Neutrophil (primary cell): ENCODE measurements around the genes NEK3 and PRR20B.

DNA sequence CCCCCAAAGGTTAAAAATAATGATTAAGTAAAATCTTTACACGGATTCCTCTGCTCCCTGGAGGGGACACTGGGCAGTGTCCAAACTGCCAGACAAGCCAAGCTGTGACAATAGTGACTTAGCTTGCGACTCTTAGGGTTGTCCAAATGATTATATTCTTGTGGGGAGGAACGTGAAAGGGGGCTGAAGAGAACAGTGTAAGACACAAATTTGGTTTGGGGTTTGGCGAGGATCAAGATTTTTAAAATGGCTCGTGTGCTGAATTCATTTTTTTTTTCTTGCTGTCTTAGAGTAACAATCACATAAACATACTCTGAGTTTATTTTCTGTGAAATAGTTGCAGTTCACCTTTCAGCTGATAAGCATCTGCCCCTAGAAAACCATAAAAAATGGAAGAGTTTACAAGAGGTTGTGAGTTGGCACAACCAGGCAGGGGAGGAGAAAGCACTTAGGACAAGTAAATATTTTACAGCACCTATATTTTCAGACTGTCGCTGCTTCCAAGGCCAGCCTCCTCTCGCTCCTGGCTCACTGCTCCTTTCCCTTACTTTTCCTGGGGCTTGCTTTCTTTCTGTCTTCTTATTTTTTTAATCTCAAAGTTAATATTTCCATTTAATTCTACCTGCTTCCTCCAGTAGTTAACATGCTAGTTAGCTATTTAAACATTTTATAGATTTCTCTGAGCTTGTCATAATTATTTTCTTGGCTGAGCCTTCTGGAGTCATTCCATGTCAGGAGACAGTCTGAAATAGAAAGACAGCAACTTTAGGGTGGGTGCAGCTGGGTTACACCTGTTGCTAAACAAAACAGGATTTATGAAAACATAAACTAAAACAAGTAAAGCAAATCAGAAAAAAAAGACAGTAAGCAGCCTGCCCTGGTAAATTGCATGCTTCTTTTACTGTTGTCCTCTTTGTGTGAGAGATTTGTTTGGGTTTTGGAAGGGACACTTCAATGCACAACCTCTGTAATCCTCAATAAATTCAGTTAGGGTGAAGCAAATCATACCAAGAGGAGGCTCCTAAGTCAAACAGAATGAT lies 330.2 kb downstream of the DLEU7 start:
- PRO-cap = no peak

DNA sequence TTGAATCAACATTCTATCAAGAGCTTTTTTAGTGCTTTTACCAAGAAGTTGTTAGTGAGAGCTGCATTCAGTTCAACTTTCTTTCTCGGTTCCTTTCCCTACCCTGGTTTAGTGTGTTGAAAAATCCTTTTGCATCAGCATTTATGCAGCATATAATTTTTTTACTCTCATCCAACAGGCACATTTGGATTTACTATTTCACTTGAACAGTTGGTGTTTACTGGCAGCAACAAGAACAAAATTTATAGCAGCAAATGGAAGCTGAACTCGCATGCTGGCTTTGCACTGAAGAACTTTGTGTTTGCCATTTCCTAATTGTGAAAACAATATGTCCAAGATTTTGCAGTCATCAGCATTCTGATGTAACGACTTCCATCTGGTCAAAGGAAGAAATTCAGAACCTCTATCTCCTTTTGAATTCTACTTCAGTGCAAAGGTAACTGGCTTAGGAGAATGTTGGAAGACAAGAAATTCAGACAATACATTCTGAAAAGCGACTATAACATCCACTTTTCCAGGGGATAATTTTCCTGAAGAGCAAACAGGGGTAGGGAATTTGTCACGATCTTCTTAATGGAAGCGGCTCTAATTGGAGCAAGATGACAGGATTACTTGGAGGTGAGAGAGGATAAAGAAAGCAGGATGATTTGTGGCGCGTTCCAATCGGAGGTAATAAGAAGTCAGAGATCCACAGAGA lies 131.0 kb downstream of the DLEU7 start:
- PRO-cap = no peak

GRCh38 chr13:50990300-50991338 lies 81.0 kb downstream of the RNASEH2B start:
- PRO-cap = no peak

- PRO-cap = no peak
These were observed 44.6 kb downstream of the C13orf42 start for GRCh38 chr13:51066412-51066881.

DNA sequence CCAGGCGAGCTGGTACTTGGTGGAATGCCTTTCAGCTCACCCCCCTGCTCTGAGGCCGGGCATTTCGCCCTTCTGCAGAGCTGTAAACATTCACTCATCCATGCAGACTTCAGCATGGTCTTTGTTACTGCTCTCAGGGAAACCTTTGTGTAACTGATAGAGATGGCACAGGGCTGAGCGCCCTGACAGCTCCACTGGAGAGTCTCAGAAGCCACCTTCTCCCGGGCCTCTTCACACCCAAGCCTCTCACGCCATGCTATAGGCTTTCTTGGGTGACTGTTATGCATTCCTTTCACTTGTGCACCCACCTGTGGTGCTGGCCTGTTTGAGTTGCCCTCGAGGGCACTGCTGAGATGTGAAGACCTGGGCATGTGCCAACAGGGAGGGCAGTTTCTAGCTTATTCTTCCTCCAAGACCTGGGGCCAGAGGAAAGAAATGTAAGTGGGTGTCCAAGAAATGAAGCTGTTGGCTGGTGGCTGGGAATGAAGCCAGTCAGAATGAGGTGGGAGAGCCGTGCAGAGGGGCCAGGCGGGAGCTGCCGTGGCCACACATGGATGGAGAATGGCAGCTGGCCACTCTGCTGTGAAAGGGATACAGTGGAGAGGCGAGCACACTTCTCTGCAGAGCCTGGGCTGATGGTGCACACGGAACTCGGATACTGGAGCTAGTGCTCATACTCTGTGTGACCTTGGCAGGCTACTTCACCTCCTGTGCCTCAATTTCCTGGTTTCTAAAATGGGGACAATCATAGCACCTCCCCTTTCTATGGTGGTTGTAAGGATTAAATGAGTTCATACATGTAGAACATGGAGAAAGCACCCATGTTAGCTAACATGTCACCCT lies 24.7 kb downstream of the FAM124A start:
- PRO-cap = no peak

DNA sequence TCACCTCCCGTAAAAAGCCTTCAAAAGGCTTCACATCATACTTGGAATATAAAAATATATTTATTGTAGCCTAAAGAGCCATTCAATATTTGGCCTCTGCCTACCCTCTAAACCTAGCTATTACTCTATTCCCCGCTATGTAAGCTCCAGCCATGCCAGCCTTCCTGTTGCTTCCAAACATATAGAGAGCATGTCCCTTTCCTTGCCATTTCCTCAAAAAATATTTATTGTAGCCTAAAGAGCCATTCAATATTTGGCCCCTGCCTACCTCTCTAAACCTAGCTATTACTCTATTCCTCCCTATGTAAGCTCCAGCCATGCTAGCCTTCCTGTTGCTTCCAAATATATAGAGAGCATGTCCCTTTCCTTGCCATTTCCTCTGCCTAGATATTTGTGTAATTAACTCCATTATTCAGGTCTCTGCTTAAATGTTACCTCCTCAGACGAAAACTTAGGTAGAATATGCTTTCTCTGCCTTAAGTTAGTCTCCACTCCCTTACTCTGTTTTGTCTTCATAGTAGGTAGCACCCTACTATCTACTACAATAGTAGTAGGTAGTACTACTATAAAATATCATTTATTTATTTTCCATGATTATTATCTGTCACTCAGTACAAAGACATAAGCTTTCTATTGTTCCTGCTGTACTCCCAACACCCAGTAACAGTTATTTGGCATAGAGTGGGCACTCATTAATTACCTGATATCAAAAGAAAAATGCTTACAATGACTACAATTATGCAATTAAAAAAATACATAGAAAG lies 52.9 kb downstream of the SERPINE3 start:
- PRO-cap = no peak

DNA sequence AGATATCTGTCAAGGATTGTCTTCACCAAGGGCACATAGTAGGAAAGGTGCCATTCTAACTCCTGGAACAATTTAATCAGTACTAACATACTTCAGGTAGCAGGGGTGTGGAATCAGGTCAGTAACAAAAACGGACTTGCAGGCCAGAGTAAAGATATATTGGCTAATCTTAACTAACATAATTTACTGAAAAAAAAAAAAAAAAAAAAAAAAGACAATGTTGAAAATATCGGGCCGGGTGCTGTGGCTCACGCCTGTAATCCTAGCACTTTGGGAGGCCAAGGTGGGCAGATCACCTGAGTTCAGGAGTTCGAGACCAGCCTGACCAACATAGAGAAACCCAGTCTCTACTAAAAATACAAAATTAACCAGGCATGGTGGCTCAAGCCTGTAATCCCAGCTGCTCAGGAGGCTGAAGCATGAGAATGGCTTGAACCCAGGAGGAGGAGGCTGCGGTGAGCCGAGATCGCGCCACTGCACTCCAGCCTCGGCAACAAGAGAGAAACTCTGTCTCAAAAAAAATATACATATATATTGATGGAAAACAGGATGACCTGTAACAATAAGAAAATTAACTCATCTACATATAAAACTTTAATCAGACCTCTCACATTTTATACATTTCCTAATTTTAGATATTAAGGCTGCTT lies 5.2 kb downstream of the INTS6 start:
- PRO-cap = no peak

DNA sequence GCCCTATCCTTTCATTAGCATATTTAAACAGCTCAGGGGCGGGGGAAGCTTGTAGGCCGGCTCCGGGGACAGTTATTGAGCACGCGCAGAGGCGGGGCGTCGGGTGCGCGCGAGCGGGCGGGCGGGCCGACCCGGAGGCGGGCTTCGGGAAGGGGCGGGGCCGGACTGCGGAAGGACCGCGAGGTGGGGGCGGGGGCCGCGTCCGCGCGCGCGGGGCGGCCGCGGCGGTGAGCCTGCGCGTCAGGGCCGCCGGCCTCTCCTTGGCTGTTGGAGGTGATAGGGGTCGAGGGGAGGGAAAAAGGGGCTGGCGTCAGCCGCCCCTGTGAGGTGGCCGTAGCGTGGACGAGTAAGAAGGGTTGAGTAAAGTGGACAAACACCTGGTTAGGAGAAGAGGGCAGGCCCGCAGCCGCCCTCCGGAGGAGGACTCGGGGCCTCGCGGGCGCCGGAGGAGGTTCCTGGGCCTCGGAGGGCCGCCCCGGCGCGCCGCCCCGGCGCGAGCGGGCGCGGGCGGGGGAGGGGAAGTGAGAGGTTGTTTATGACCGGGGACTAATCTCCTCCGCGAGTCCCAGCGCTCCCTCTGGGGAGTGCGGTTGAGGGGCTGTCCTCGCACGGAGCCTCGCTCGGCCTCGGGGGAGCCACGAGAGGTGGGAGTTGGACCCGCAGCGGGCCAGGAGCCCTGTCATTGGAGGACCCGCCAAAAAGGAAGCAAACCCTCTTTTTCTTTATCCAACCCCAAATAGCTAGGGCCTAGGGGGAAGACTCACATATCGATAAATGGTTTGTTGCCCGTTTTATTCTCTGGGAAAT lies 513 bp upstream of the INTS6 start:
- PRO-cap = bidirectional peak, plus-strand start at position 201 of the sequence, minus-strand start outside the sequence

DNA sequence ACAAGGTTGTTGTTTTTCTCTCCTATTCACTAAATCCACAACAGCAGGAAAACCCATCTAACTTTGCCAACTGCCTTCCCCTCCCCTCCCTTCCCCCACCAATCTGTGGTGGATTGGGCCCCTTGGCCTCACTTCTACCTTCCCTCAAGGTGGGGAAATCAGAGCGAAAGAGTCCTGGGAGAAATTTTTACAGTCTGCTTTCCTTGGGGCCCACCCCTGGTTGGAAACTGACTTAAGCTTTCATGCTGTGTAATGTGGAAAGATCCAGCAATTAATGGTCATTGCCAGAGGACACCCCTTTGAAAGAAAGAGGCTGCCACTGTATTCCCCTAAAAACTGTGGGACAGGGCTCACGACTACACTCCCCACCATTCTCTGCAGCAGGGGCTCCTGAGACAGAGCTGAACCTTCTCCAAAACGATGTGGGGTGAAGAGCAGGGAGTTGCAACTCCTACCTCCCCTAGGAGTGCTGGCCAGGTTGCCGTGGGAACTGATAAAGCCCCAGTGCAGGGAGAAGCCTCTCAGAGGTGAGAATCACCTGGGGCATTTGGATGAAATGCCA lies 1.2 kb downstream of the DHRS12 start:
- PRO-cap = no peak

DNA sequence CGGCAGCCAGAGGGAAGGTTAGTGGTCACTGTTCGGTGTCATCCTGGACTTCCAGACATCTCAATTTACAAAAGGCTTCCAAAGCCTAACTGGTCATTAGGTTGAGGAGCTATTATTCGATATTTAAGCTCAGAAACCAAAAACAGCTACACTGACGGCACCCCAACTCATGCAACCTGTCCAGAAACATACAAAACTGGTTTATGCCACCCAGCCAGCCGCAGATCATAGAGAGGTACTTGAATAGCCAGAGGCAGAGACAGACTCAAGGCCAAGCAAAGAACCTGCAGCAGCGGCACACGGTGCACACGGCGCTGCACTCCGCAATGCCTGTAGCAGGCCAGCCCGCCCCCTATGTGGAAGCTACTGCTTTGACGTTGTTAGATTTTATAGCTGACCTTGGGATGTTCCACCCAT lies 11.8 kb upstream of the DHRS12 start:
- PRO-cap = no peak

GRCh38 chr13:51827158-51827790 lies 17.7 kb downstream of the TMEM272 start:
- PRO-cap = bidirectional peak, plus-strand start at chr13:51827616, minus-strand start at chr13:51827354

DNA sequence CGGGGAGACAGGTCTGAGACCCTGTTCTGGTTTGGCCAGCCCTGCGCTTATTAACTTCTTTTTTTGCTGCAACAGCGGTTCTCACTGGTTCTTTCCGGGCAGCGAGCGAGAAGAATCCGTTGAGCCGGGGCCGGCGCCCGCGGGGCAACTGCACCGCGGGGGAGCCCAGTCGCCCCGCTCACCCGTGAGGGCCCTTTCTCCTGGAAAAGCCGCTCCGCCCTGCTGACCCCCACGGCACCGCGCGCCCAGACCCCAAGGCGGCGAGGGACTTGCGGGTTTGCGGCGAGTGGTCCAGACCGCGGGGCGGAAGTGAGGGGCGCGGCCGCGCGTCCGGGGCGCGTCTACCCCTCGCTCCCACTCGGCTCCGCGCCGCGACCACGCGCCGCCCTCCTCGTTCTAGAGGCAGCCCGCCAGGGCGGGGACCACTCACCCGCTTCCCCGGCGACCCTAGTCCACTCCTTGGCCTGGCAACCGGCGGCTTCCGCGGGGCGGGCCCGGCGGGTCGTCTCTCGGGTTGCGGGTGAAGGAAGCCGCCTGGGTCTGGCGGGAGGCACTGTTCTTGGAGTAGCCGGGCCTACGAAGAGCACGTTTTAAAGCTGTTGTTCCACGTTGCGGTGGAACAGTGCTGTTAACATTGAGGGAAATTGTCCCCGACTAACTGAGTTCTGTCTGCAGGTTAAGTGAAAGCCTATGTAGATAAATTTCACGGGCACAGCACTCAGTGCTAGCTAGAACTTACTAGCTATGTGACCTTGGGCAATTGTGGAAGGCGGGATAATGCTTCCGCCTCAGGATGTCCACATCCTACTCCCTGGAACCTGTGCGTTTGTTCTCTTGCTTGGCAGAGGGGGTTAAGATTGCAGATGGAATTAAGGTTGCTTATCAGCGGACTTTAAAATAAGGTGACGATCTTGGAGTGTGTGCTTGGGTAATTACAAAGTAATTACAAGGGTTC lies at the start of gene NEK3:
Gene NEK3, minus strand, starts transcription at position 485 of the 955 bp plus-strand sequence.
- PRO-cap = no peak

- PRO-cap = no peak
These were observed 2.6 kb downstream of the VPS36 start for GRCh38 chr13:52447844-52448252.

- PRO-cap = no peak
These were observed 42.0 kb upstream of the HNRNPA1L2 start for GRCh38 chr13:52600269-52600687.

GRCh38 chr13:52617016-52618121 lies 24.9 kb upstream of the HNRNPA1L2 start:
- PRO-cap = unidirectional peak, plus-strand start at chr13:52617484

DNA sequence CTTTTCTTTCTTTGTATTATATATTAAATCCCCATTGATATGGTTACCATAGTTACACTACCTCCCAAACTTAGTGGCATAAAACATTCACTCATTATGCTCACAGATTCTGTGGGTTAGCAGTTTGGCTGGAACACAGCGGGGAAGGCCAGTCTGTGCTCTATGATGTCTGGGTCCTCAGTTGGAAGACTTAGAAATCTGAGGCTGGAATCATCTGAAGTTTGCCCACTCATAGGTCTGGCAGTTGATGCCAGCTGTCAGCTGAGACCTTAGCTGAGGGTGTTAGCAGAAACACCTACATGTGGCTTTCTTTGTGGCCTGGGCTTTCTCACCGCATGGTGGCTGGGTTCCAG lies 18.5 kb upstream of the HNRNPA1L2 start:
- PRO-cap = no peak

DNA sequence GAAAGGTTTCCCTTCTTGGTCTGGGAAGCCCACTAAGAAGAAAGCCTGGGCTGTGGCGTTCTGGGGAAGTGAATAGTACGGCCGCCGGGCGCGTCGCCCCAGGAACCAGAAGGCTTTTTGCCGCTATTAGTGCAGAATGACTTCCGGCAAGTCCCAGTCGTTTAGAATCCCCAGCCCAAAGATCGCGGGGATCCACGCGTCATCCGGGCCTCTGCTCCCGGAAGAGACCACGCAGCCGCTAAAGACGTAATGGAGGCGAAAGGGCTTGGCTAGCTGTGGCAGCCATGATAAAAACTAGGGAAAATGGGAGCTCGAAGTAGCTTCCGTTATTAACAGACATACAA lies 494 bp upstream of the SUGT1 start:
- PRO-cap = no peak

DNA sequence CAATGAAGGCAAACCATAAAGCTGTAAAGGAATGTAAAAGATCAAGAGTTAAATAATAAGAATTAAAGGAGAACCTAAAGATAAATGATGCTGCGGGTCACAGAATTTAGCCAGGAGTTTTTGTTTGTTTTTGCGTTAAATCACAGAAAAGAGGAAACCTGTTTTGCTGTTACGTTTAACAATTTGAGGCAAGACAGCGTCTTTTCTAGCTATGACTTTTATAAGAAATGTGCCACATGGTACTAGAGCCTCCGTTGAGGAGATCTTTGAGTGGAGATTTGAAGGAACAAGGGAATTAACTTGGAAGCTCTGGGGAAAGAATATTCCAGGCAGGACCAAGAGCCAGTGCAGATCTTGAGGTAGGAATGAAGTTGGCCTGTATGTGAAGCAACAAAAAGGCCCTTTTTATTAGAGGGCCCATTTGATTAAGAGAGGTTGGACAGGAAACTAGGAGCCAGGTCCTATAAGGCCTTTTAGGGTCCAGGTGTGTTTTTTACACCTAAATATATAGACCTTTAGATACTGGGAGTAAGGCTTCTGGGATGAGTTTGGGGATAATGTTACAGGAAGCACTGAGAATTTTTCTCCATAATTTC lies 1.2 kb downstream of the SUGT1 start:
- PRO-cap = no peak

- PRO-cap = no peak
These were observed at the start of gene PRR20B for GRCh38 chr13:57147219-57147628. TSS of gene PRR20B (plus strand) at chr13:57147488.

- PRO-cap = no peak
These were observed 154.2 kb downstream of the DIAPH3 start for GRCh38 chr13:60009543-60009841.